Cardiac muscle cell (in vitro differentiated cells and primary cell): Measurements from ENCODE around the genes MCEMP1, CLEC4G, EVI5L and CCL25.

DNA sequence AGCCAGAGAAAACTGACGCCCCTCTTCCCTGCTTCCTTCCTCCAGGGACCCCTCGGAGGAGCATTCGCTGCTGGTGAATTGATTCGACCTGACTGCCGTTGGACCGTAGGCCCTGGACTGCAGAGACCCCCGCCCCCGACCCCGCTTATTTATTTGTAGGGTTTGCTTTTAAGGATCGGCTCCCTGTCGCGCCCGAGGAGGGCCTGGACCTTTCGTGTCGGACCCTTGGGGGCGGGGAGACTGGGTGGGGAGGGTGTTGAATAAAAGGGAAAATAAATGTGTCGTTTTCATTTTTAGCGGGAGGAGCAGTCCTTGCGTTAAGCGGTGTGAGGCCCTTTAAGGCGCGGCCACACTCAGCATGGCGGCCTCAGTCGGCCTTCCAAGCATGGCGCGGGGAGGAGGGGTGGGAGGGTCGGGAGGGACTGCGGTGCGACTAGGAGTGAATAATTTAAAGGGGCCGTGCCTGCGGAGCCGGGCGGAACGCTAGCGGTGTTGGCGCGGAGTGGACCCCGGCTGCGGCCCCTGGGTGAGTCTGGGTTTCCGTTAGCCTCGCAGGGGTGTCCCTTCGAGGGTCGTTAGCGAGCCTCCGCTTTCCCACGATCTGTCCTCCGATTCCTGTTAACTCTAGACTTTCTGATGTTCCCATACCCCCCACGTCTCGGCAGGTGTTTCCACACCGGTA is 1.7 kb upstream of the PNPLA6 start:
- RAMPAGE, long total RNA = no peak
- RRBS = 4% methylated on average over 7 of the region's 50 CpGs

- RAMPAGE, long total RNA = no peak
- RRBS = 50% methylated on average over 19 of the region's 69 CpGs
These were observed 19.6 kb downstream of the PNPLA6 start for GRCh38 chr19:7554912-7555797.

DNA sequence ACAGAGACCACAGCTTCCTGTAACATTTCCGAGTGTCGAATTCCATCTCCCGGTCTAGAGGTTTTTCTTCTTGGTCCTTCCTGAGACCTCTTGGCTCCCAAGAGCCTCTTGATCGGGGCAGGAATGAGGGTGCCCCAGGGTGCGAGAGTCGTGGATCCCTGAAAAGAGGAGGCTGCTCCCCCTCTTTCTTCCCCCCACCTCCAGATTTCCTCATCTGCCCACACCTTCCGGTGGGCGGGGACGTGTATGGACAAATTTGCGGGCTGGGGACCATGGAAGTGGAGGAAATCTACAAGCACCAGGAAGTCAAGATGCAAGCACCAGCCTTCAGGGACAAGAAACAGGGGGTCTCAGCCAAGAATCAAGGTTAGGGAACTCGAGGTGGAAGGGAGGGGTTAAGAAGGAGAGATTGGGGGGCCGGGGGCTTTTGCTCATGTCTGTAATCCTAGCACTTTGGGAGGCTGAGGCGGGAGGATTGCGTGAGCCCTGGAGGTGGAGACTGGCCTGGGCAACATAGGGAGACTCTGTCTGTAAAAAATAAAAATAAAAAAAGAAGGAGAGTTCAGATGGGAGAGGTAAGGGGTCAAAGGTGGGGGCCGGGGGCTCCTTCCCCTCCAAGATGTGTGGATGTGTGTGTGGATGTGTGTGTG is at the start of gene MCEMP1:
Gene MCEMP1, plus strand, starts transcription at position 281 of the 650 bp plus-strand sequence.
- RAMPAGE, long total RNA = no peak
- RRBS = no CpG with 5 or more reads among the region's 15 CpGs

DNA sequence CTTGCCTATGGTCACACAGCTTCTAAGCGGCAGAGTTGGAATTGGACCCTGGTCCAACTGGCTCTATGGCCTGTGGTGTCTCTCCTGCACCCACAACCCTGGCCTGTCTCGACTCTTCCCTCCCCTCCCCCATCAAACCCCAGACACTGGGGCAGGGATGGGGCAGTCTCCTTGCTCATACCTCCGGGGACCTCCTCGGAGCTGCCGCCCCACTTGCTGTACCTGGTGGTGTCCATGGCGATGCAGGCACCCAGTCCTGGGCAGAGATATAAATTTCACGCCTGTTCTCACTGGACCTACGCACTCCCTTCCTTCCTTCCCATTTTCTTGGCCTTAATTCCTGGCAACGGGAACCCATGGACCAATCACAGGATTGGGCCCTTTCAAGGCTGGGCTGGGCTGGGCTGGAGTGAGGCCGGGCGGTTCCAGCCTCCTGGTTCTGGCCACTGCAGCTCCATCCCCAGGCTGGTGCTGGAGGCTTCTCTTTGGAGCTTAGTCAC is at the start of gene CLEC4G:
Gene CLEC4G, minus strand, starts transcription at position 244 of the 500 bp plus-strand sequence.
- RAMPAGE, long total RNA = no peak
- RRBS = no CpG with 5 or more reads among the region's 11 CpGs

GRCh38 chr19:7788563-7789023 is 25.6 kb downstream of the CLEC4M start:
- RAMPAGE, long total RNA = no peak
- RRBS = no CpG with 5 or more reads among the region's 43 CpGs

- RAMPAGE, long total RNA = no peak
- RRBS = 10% methylated on average over 2 of the region's 36 CpGs
These were observed 26.4 kb downstream of the CLEC4M start for GRCh38 chr19:7789357-7789965.

- RAMPAGE, long total RNA = no peak
- RRBS = 1% methylated on average over 14 of the region's 86 CpGs
These were observed at the start of gene EVI5L for GRCh38 chr19:7829419-7830464. Gene EVI5L, plus strand, starts transcription at chr19:7830218.

DNA sequence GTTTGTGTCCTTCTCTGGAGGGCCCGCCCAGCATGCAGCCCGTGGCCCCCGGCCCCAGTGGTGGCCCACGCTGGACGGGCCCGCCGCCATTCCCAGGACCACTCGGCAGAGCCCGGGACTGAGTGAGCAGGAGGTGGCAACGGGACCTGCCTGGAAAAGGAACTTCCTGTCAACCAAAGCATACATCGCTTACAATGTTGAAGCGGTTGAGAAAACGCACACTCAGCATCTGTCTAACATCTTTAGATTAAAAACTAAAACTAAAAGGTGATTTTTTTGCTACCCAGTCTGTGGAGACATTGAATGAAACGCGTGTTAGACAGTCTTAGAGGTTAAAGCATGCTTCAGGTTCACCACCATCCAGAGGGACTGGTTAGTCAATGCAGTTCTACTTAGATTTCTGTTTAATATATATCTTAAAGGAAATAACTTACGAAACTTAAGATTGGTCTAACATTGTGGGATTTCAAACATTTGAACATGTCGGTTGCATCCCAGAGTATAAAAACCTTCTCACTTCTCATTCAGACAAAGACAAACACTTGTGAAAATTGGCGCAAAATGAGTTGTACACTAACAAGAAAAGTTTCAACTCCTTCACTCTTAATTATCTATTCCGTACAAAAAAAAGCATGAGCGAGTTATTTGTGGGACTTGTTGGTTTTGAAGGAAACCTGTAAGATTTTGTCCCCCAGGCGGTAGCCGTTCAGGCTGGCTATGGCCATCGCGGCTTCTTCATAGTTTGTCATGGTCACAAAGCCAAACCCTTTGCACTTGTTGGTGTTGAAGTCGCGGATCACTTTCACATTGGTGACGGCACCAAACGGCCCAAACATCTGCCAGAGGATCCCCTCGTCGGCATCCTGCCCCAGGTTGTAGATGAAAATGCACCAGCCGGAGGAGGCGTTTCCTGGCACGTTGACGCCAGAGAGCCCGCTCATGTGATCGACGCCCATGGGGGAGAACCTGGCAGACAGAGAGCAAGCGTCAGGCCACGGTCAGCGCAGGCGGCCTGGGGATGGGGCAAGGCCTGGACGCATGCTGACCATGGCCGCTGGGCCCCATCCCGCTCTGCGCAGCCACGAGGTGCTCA is 19.7 kb upstream of the TIMM44 start:
- RAMPAGE, long total RNA = no peak
- RRBS = 88% methylated on average over 4 of the region's 46 CpGs

GRCh38 chr19:7982558-7983493 is 22.6 kb downstream of the ELAVL1 start:
- RAMPAGE, long total RNA = no peak
- RRBS = no CpG with 5 or more reads among the region's 34 CpGs

DNA sequence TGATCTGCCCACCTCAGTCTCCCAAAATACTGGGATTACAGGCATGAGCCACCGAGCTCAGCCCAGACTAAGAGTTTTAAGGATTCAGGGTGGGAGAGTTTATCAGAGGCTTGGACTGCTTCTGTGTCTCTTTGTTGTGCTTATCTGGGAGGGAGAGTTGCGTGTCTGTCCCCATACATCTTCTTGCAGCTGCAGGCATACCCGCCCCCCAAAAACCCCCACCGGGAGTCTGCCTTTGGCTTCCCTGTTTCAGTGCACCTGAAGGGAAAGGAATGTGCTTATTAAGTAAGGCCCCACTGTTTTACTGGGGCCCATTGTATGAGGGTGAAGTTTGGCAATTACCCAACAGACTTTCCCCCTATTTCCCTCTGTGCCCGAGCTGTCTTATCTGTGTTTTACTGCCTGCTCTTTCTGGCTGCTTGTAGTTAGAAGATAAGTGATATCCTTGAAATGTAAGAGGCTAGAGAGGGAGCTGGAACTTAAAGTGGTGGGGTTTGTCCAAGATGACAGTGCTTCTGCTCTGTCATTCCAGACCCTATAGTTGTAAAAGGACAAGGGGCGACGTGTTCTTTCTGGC is 19.3 kb upstream of the CCL25 start:
- RAMPAGE, long total RNA = no peak
- RRBS = no CpG with 5 or more reads among the region's 7 CpGs

GRCh38 chr19:8052461-8053017 is at the start of gene CCL25:
Gene CCL25, plus strand, starts transcription at chr19:8052760.
- RAMPAGE, long total RNA = no peak
- RRBS = no CpG with 5 or more reads among the region's 10 CpGs

- RAMPAGE, long total RNA = no peak
- RRBS = no CpG with 5 or more reads among the region's 8 CpGs
These were observed 2.7 kb upstream of the CERS4 start for GRCh38 chr19:8206387-8206987.

- RAMPAGE, long total RNA = no peak
- RRBS = no CpG with 5 or more reads among the region's 8 CpGs
These were observed 29.0 kb downstream of the CERS4 start for GRCh38 chr19:8237955-8238851.

DNA sequence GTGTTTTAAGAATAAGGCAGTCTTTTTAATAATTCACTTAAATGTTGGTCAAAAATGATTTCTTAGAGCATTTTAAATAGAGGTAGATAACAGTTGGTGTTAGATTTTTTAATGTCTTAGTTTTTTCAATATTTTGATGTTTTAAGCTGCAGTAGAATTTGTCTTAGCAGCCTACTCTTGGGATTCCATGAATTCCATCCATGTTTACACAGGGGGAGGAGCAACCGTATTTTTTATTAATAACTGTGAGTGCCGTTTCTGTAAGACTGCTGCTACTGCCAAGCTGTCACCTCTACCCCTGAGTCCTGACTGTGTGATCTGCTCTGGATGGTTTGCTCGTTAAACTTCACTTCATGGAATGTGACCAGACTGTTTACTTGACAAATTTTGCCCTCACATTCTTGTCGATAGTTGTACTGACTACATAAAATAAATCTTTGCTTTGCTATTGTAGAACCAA is 15.1 kb downstream of the HNRNPM start:
- RAMPAGE, long total RNA = no peak
- RRBS = no CpG with 5 or more reads among the region's 4 CpGs

- RAMPAGE, long total RNA = no peak
- RRBS = no CpG with 5 or more reads among the region's 13 CpGs
These were observed 19.6 kb downstream of the HNRNPM start for GRCh38 chr19:8464157-8464901.

DNA sequence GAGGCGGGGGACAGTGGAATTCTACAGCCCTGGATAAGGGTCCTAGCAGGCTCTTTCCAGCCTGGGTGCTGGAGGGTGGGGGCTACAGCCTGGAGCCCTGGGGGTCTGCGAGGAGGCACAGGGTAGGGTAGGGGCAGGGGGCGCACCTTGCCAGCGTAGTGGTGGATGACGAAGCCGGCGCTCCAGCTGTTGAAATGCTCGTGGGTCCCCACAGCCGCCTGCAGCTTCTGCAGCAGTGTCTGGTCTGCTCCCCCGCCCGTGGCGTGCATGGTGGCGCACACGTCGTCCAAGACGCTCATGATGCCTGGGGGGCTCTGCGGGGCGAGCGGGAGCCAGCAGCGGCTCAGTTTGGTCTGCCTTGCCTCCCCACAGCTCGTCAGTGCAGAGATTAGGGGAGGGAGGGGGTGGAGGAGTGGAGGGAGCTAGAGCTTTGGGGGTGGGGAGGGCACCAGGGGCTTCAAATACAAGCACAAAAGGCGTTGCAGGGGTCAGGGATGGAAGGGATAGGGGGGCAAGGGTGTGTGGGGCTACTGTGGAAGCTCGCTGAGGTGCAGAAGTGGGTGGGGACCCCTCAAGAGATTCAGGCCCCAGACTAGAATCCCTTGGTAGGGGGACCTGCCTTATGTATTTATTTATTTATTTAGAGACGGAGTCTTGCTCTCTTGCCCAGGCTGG is 30.3 kb upstream of the ZNF414 start:
- RAMPAGE, long total RNA = no peak
- RRBS = no CpG with 5 or more reads among the region's 24 CpGs

DNA sequence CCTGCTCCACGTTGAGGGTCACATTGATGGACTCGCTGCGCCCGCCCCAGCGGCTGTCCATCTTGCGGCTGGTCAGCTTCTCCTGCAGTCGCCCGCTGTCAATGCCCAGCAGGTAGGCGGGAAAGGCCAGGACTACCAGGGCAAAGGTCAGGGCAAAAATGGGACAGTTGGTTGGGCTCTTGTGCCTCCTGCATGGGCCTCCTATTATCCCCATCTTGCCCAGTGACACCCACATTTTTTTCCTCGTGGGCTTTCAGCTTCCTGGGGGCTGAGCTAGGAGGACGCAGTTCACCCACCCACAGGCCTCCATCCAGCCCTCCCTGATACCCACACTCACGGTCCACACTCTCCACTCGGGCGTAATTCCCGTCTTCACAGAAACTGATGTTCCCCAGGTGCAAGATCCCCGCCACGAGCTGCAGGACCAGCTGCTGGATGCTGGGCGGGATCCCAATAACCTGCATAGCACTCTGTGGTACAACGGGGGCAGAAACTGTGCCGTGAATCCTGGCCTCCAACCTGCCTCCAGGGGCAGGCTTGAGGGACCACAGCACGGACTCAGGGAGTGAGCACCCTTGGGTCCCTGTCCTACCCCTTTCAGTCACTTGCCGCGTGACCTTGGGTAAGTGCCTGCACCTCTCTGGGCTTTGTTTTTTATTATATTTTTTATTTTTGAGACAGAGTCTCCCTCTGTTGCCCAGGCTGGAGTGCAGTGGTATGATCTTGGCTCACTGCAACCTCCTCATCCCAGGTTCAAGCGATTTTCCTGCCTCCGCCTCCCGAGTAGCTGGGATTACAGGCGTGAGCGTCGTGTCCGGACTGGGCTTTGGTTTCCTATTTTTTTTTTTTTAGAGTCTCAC is 26.8 kb downstream of the MYO1F start:
- RAMPAGE, long total RNA = no peak
- RRBS = 68% methylated on average over 1 of the region's 30 CpGs

- RAMPAGE, long total RNA = no peak
- RRBS = no CpG with 5 or more reads among the region's 2 CpGs
These were observed 10.7 kb downstream of the NFILZ start for GRCh38 chr19:8641208-8641429.

DNA sequence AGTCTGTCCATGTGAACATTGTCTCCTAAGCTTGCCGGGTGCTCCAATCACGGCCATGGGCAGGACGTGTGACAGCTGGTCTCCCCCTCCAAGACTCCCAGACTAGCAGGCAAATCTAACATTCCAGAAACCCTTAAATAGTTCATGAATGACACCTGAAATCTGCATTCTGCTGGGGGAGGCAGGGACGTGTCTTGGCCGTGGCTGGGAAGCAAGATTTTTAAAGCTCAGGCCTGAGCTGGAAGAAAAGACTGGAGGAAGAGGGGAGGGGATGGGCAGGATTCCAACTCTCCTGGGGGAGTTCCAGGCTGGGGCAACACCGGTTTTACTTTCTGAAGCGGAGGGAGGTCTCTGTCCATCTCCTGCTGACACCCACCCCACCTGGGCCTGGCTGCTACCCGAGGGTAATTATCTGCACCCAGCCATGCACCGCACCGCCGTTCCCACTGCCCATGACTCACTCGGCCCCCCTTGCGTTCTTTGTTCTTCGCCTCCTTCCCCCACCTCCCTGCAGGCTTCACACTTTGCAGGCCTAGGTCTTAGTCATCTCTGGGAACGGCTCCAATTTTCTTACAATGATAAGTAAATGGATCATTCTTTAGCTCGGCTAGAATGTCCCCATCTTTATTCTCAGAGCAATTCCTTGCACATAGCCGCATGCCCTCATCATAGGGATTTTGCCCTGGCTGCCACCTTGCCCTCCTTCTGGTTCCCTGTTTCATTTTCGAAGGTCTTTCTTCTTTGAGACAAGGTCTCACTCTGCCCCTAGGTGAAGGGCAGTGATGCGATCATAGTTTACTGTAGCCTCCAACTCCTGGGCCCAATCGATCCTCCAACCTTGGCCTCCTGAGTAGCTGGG is 11.3 kb upstream of the OR1M1 start:
- RAMPAGE, long total RNA = no peak
- RRBS = no CpG with 5 or more reads among the region's 20 CpGs

- RAMPAGE, long total RNA = no peak
- RRBS = no CpG with 5 or more reads among the region's 28 CpGs
These were observed 348 bp downstream of the ZNF560 start for GRCh38 chr19:9498029-9498506.